ENCODE data around the genes ZNF729 and ZNF98.

- PRO-cap: no peak
- RRBS: no CpG with 5 or more reads among the region's 5 CpGs
These were observed 3.4 kb downstream of the MAU2 start for GRCh38 chr19:19323843-19324601.

DNA sequence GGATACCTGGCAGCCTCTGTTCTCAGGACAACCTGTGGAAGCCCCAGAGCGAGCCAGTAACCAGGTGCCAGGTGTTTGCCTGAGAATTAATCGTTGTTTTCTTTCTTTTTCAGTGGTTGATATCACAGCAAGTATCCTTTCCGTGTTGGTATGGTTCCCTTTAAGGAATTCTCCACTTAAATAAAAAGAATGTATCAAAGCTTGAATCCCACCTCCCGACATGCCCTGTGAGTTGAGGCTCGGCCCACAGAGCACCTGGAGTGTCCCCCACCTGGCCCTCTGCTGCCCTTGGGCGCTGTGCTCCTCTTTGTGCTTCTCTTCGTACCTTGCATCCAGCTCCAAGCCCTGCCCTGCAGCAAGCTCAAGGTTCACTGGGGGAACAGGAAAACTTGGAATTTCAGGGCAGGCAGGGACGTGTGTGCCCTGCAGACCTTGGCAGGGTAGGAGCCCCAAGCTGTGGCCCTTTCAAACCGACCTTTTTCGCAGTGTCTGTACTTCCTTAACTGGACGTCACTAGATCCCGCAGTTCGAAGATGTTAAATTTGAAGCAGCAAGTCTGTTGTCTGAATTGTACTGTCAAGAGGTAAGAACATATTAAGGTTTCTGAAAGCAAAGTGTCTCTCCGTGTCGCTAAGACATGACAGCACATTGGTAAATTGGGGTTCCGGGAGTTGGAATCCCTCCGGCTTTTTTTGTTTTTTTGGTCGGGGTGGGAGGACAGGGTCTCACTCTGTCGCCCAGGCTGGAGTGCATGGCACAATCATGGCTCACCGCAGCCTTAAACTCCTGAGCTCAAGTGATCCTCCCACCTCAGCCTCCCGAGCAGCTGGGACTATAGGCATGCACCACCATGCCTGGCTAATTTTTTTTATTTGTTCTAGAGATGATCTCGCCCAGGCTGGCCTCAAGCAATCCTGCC is 15.2 kb downstream of the MAU2 start:
- PRO-cap: no peak
- RRBS: no CpG with 5 or more reads among the region's 22 CpGs

DNA sequence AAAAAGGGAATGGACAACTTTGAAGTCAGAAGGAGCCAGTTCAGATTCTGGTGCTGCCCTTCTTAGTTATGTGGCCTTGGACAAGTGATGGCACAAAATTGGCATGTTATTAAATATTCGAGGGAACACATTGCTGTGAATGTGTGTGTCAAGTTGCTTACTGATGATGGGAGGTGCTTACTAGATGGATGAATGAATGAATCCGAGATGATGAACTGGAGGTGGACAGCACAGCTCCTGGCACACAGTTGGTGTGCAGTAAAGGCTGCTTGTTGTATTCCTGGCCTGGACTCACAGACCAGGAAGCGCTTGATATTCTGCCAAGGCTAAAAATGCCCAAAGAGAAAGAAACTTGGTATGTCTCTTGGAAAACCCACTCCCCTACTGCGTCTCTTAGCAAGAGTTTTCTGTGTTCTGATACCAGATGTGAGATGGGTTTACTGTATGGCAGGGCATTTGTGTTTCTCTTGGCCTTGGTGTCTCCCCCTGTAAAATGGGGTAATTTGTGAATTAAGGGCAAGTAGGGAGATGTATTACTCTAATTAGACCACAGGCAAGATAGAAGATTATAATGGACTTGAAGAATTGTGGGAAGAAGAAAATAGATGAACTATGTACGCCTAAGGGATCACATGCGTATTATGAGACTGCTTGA is 15.2 kb upstream of the GATAD2A start:
- PRO-cap: no peak
- RRBS: no CpG with 5 or more reads among the region's 6 CpGs

DNA sequence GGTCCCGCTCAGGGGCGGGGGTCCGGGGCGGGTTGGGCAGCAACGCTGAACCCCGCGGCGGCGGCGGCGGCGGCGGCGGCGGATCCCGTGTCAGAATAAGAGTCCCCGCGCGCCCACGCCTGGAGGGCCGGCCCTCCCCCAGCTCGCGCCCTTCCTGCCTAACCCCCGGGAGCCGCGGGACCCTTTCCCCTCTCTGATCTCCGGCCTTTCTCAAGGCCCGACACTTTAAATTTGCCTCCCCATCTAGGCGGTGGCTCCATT is 853 bp downstream of the GATAD2A start:
- PRO-cap: no peak
- RRBS: 3% methylated on average over 13 of the region's 29 CpGs

DNA sequence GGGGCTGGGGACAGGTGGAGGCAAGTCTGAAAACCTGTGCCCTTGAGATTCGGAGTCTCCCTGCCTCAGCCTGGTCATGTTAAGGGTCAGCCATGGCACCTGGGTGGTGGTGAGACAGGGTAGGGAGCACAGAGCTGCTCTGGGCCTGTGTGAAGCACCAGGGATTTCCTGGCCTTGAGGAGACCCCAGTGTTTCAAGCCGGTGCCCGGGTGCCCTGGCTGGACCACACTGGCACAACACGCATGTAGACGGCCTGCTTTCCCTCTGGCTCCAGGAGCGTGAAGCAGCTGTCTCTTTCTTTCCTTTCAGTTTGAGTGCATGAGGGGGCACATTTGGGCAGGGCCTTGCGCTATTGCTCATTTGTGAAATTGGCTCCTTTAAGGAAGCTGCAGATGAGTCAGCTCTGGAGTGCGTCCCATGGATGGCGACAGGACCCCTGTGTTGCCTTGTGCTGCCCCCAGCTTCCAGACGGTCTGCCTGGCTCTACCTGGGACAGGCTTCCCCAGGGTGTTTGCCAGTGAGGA is 51.7 kb downstream of the TSSK6 start:
- PRO-cap: bidirectional peak, plus-strand start at position 308 of the sequence, minus-strand start at position 271 of the sequence
- RRBS: no CpG with 5 or more reads among the region's 10 CpGs

- PRO-cap: no peak
- RRBS: no CpG with 5 or more reads among the region's 15 CpGs
These were observed 29.9 kb downstream of the TSSK6 start for GRCh38 chr19:19485267-19486000.

GRCh38 chr19:19492105-19492653 is 23.2 kb downstream of the TSSK6 start:
- PRO-cap: no peak
- RRBS: no CpG with 5 or more reads among the region's 18 CpGs

DNA sequence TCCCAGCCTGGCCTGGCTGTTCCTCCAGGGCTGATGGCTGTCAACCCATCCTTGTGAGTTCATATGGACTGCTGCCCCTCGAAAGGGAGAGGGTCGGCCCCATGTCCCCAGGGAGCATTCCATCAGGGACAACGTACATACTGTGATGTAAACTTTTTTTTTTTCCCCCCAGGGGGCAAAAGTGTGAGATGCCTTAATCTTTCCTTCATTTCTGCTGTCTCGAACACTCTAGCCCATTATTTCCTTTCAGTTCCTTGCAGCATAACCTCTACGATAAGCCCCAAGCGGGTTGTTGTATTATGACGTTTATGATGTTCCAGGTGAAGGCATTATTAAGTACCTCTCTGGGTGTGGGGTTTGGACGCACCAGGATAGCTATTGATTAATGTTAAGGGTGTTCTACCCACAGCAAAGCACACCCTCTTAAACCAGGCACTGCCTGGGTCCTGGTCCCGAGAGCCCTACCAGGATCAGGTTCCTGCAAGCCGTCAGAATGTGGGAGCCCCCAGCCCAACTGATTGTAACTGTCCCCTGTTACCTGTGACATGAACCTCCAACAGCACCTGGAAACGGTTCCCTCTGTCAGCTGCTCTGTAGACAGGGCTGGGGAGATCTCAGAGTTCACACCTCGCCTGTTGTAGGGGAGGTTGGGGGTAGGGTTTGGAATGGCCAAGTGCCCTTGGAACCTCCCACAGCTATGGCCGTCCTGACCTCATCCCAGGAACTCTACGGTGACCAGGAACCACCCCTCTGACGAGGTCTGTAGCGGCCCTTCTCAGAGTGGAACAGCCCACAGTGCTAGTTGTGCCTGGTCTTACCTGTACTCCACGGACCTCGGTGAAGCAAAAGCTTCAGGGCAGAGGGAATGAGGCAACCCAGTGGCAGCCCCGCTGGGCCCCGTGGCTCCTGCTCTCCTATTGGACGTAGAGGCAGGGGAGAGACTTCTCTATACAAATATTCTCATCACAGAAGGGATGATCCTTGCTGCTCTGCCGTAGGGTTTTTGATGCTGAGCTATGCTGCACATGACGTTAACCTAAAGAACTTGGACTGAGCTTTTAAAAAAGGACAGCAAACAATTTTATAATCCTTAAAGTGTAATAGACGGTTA is 7.4 kb downstream of the TSSK6 start:
- PRO-cap: no peak
- RRBS: no CpG with 5 or more reads among the region's 24 CpGs

- PRO-cap: no peak
- RRBS: no CpG with 5 or more reads among the region's 5 CpGs
These were observed 6.5 kb downstream of the TSSK6 start for GRCh38 chr19:19508817-19509229.

DNA sequence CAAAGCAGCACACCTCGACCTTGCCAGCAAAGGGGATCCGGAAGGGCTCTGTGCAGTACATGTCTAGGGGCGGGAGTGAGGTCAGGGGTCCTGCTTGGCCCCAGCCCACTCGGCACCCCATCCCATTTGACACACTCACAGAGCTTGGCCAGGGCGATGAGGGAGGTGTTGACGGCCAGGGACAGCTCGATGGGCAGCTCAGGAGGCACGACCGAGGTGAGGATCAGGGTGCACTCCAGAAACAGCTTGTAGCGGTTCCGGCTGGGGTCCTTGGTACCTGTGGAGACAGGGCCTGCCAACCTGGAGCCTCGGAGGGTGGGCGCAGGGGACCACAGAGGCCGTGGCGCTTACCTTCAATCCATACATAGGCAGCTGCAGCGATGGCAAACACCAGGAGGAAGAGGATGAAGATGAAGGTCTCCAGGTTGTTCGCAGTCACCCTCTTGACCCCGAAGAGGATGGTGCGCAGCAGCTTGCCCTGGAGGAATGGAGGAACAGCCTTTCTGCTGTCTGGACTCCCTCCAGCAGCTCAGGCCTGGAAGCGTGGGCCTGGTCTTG is 8.2 kb downstream of the ATP13A1 start:
- PRO-cap: no peak
- RRBS: 90% methylated on average over 2 of the region's 20 CpGs

- PRO-cap: no peak
- RRBS: no CpG with 5 or more reads among the region's 5 CpGs
These were observed 36.7 kb downstream of the ZNF506 start for GRCh38 chr19:19784675-19785357.

GRCh38 chr19:19817069-19817764 is 4.3 kb downstream of the ZNF506 start:
- PRO-cap: no peak
- RRBS: no CpG with 5 or more reads among the region's 4 CpGs

GRCh38 chr19:20999598-21000761 is 20.5 kb upstream of the ZNF430 start:
- PRO-cap: no peak
- RRBS: 9% methylated on average over 1 of the region's 39 CpGs

DNA sequence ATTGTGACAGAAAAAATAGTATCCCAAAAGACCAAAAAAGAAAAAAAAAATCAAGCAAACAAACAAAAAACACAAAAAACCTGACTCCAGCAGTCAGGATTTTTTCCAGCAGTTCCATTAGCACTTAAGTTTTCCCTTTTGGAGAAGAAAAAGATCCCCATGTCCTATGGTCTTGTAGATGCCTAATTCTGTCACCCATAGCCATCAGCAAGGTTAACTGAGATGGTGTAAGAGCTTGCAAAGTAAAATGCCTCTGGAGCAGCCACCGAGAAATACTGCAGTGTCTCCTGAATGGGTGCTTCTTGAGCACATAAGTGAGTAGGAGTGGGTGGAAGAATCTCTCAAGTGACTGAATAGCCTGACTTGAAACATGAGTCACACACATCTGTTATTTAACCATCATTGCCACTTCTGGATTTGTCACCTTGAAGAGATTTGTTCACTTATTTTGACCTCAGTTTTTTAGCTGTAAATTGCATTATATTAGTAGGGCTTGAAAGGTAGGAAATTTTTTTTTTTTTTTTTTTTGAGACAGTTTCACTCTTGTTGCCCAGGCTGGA is 2.3 kb downstream of the ZNF714 start:
- PRO-cap: no peak
- RRBS: no CpG with 5 or more reads among the region's 1 CpG

DNA sequence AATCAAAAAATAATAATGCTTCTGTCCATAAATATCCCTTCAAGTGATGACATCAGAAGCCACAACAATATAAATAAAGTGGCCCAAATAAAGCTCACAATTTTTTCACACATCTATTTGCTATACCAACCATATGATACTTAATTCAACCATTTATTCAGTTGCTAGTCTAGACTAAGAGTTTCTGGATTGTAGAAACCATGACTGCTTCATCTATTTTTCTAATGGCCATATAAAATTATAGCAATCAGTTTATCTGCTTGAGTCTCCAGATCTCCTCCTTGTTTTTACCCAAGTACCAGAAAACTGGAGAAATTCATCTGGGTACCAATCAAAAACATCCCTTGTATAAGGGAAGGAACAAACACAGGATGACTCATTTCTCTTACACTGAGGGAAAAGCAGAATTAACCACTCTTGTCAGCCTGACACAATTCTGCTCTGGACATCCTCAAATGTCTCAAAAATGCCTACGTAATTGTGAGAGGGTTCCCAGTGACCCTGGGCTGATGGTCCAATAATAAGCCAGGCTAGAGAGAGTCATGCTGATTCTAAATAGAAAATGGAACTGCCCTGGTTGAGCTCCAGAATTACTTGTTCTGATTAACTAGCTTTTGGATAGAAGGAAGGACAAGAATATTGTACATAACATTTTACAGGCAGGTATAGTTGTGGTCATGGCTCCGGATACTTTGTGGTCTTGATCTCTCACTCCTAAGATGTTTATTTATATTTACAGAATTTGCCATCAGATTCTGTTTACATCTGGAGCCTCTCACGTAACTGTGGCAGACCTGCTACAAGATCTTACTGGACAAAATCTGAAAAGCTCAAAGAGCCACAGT is 14.6 kb downstream of the ZNF708 start:
- PRO-cap: no peak
- RRBS: no CpG with 5 or more reads among the region's 3 CpGs

DNA sequence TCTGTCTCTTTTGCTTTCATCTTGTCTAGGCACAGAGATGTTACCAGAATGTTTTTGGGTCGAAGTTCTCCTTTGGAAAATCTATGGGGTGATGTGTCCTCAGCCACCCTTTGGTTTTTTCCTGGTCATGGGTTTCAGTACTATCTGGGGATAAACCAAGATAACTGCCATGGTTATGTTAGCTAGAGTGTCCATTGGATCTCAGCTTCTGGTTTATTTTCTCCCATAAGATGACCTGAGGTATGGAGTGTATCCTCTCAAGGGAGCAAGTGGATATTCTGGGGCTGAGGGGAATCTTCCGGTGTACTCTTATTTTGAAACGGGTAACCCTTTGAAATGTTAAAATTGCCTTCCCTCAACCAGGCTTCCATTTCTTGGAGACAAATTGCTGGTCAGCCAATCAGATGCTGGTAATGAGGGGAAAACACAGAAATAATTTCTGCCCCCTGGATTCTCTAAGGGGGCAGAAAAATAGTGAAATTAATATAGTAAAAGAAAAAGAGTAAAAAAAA is 1.5 kb downstream of the ZNF493 start:
- PRO-cap: no peak
- RRBS: no CpG with 5 or more reads among the region's 3 CpGs

DNA sequence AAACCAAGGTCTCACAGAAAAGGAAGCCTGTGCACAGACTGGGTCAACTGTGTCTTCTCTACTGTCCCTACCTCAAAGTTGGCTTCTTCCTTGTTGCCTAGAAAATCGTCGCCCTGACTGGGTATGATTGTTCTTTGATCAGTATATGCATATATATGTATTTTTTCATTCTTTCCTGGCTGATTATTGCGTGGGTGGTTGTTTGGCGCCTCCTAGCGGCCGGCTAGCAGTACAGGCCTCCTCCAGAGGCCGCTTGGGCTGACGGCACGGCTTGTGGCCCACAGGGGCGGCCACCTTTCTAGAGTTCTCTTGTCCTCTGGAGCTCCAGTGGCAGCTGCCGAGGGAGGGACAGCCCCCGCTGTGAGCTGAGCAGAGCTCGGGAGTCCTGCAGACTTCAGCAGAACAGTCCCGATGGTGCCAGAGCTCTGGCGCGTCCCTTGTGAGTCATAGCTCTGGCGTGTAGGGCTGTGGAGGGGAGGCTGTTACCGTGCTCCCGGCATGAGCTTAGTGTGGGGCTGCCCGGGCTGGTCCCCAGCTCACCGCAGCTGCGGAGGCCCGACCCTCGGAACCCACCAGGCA is 22.6 kb upstream of the ZNF429 start:
- PRO-cap: no peak
- RRBS: 29% methylated on average over 4 of the region's 24 CpGs

DNA sequence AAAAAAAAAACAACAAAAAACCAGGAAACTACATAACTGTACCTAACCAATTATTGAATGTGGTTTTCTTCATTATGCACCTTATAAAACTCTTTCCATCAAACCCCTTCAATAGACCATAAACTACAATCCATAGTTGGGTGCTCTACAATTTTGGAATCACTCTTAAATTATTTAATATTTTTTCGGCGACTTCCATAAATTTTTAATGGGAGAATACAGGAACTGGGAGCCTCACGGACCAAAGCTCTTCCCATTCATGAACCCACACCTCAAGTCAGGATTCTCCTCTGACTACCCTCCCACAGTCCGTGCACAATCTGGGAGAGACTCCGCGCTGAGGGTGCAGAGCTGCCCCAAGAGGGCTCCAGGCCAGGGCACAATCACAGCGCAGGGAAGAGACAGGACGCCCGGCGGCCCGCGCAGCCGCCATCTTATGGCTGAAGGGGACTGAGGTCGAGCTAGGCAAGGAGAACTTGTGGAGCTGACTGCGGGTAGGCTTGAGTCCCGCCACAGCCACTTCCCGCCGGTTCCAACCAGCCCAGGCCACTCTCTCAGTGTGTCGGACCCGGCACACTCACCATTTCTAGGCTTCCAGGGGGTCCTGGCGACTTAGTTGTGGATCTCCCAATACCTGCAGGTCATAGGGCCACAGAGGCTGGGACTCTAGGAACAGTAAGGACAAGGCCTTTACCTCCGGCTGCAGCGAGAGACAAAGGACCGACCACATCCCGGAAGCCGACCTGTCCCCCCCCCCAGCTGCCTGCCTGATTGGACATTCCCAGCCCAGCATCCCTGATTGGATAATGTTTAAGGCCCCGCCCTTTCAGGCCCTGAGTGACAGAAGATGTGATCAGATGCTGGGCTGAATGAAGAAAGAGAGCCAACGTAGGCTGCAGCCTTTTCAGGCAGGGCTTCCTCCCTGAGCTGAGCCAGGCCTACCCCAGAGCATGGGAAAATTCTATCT is 18.6 kb upstream of the ZNF676 start:
- PRO-cap: bidirectional peak, plus-strand start at position 468 of the sequence, minus-strand start at position 436 of the sequence; unidirectional peak, minus-strand start at position 710 of the sequence
- RRBS: 0% methylated on average over 1 of the region's 28 CpGs

DNA sequence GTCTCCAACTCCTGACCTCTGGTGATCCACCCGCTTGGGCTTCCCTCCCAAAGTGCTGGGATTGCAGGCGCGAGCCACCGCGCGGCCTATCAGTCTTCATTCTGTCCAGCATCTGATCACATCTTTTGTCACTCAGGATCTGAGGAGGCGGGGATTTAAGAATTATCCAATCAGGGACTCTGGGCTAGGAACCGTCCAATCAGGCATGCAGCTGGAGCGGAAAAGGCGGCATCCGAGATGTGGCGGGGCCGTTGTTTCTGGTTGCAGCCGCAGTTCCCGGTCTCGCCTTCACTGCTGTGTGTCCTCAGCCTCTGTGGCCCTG is at the start of gene ZNF729:
Gene ZNF729 (plus strand): TSS at position 270 of the 322 bp plus-strand sequence.
- PRO-cap: no peak
- RRBS: no CpG with 5 or more reads among the region's 16 CpGs

DNA sequence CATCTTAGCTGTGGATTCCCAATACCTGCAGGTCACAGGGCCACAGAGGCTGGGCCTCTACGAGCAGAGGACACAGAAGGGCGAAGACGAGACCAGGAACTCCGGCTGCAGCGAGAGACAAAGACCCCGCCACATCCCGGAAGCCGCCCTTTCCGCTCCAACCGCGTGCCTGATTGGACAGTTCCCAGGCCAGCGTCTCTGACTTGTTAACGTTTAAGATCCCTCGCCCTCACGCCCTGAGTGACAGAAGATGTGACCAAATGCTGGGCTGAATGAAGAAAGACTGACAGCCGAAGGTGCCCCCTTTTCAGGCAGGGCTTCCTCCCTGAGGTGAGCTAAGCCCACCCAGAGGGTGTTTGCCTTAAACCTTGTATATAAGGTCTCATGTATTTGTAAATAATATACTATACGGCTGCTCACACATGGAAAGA is at the start of gene ZNF98:
Gene ZNF98 (minus strand): TSS at position 125 of the 431 bp plus-strand sequence.
- PRO-cap: no peak
- RRBS: no CpG with 5 or more reads among the region's 17 CpGs